Mesenchymal stem cell of Wharton's jelly (primary cell): ENCODE data around the genes USPL1, RXFP2 and STARD13.

DNA sequence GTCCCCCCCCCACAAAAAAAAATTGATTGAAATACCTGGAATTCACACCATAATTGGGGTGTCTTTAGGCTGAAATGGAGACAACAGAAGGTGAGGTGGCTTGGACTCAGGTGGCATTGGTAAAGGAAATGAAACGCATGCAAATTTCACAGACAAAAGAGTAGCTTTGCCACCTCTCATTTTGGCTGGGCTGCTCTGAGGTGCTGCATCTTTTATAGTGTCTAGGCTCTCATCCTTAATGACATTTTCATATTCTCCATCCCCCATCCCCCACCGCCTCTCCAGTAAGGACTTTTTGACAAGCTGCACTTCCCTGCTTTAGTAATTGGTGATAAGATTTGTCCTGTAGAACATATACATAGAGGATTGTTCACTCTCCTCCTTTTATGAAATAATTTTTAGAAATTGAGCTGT is 7.0 kb downstream of the UBE2L5 start:
- CAGE, long polyA plus RNA, result no peak

DNA sequence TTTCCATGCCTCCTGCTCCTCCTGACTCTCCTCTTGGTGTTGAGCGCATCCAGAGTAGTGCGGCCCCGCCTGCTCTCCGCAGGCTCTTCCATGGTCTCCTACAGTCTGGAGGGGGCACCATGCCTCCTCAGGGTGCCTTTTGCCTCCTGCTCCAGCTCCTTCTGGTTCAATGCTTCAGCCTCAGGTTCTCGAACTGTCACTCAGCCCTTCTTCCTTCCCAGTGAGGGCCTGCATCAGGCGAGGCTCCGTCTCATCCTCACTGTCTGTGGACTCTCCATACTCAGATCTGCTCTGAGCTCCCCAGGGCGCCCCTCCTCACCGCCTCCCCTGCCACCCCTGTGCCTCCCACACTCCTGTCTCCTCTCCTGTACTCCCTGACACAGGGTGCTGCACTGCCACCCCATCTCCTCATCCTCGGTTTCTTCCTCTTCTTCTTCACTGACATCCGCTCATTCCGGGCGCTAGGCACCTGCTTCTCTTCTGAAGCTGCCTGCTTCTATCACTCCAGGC is 75.6 kb upstream of the USPL1 start:
- CAGE, long polyA plus RNA, result no peak

DNA sequence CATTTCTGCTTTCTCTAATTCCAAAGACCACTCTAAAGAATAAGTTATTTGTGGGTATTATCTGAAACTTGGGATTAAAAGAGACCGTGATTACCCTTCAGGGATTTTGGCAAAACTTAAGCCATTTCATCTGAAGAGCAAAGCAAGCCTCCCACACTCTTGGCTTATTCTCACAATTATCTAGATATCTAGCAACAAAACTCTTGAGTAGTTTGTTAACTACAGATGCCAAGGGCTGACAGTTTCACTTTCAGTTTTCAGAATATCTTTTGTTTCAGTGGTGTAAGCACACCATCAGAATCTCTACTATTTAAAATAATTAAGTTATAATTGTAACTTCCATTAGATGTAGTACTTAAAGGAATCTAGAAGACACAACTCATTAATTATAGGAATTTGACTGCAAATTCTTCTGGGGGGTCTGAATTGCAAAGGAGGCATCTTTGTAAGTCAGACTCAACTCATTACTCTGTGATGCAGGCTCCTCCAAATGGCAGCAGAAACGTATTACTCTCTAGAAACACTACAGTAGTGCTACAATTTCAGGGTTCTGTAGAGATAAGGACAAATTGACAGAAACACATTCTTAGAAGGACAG is 44.9 kb upstream of the USPL1 start:
- CAGE, long polyA plus RNA, result no peak

- CAGE, long polyA plus RNA, result no peak
Observed at GRCh38 chr13:30617639-30618679, at the start of gene USPL1. USPL1 (plus strand) TSS chr13:30617920.

DNA sequence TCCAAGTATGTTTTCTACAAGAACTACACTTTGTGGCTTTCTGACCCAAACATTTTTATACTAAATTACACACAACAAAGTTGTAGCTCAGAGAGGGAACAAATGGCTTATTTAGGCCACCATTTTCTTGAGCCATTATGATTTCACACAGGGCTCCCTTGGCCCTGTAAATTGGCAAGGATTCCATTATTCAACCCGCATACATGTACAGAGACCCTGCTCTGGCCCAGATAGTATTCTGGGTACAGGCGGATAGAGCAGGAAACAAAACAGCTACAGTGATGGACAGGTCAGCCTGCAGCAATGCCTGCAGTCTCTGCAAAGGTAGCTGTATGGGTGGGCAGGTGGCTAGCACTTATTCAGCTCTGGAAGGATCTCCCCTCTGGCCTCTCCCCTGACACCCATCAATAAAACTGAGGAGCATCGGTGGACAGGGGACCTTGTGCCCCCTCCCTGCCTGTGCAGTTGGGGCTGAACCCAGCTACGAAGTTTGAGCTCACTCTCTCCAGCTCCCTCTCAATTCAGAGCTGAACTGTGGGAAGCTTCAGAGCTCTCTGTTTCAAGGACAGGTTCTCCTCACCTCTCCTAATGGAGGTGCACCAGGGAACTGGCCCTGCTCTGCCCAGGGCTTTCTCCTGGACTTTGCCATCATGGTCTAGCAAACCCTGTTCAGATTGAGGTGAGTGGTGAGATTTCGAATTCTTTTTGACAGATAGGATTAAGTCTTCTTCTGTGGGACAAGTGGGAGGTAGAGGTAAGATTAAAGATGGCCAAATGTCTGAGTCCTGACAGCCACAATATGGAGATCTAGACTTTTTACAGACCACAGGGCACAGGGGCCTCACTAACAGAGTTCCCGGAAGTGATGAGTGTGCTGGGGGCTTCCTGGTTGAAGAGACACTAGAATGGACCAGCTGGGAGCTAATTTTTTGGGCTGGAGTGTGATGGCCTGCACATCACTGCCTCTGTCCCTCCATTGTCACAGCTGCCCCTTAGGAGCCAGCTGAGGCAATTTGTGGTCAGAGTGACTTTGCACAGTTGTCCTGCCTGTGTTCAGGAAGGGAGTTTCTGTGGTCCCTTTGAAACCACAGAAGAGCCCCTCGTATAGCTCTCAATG is 1.7 kb downstream of the ALOX5AP start:
- CAGE, long polyA plus RNA, result no peak

GRCh38 chr13:30744216-30744898 is 9.0 kb downstream of the ALOX5AP start:
- CAGE, long polyA plus RNA, result no peak

- CAGE, long polyA plus RNA, result no peak
Observed at GRCh38 chr13:30833995-30834571, 72.0 kb upstream of the MEDAG start.

- CAGE, long polyA plus RNA, result no peak
Observed at GRCh38 chr13:31046482-31047077, 114.1 kb downstream of the TEX26 start.

GRCh38 chr13:31739401-31739853 is at the start of gene RXFP2:
RXFP2 (plus strand) TSS chr13:31739526.
- CAGE, long polyA plus RNA, result no peak

DNA sequence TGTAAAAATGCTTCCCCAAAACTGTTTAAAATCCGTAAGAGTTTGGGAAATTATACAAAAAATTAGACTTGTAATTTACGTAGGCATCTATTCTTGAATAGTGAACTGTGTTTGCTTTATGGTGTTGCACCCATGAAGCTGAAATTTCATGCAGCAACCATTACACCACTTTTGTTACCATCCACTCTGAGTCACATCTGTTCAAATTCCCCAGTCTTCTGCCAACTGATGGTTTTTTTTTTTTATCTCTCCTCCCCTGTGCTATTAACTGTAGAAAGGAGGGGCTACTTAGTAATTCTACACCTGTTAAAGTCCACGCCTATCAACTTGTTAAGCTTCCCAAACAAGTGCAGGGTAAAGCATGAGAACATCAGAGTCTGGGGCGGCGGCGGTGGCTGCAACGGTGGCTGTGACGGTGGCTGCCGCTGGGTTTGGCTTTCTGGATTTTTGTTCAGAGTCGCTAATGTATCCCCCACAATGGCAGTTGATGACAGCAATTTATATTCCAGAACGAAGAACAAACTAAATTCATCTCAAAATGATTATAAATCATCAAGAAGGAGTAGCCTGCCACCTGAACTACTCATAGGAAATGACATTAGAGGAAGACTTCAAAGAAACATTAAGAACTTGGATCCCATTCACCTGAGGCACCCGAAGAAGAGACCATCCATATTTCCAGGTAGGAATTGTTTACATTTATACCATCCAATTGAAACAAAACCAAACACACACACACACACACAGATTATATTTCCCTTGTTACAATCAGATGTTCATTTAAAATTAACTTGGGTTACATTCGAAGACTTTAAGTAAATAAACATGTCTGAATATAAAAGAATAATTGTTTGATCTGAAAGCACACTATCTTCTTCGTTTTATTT is 85.8 kb upstream of the FRY start:
- CAGE, long polyA plus RNA, result no peak

GRCh38 chr13:32254752-32255743 is 60.1 kb downstream of the ZAR1L start:
- CAGE, long polyA plus RNA, result no peak

- CAGE, long polyA plus RNA, result no peak
Observed at GRCh38 chr13:32425877-32426512, 1.9 kb downstream of the N4BP2L1 start.

- CAGE, long polyA plus RNA, result no peak
Observed at GRCh38 chr13:32586816-32586954, 433 bp downstream of the PDS5B start.

DNA sequence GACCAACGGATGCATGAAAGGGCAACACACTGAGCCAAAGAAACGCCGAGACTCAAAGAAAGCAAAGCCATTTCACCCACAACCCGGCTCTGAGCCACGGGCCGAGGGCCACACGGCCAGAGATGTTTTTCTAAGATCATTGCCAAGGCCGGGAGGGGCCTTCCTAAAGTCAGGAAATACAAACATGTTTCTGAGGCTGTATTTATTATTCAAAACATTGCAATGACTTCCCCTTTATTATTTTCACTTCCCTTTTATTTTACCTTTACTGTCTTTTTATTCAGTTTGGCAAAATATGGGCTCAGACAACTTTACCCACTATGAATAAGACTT is 94.7 kb downstream of the KL start:
- CAGE, long polyA plus RNA, result no peak

GRCh38 chr13:33186741-33187261 is 98.8 kb downstream of the STARD13 start:
- CAGE, long polyA plus RNA, result no peak

- CAGE, long polyA plus RNA, result no peak
Observed at GRCh38 chr13:33263990-33264541, 21.5 kb downstream of the STARD13 start.

DNA sequence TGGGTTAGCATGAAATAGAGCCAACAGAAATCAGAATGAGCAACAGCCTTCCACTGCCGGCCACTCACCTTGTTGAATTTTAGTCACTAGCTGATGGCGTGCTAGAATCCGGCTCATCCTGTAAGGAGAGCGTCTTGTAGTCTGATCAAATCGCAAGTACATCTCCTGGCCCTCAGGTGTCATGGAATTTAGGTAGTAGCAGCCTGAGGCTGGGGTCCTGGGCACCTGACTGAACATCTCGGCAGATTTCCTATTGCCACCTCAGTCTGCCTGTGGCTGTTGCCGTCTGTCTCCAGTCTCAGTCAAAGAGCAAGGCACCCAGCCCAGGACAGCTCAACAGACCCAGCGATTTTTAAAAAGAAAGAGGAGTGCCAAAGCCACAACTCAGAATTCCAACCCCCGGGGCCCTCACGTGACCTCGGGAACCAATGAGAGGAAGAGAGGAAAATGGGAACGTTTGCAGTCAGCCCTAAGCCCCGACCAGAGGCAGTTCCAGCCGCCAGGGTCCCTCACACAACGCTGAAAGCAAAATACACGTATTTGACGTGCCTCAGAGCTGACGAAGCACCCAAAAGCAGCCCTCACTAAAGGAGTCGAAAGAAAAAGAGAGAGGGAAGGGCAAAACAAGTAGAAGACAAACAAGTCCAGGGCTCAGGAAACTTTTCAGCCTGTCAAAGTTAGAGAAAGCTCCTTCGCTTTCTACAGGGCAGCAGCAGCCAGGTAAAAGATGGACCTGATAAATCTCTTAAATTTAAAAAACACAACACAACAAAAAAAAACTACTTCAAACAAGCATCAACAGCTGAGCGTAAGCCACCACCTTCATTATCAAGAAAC is at the start of gene STARD13:
Gene STARD13, minus strand, starts transcription at position 354 of the 837 bp plus-strand sequence.
- CAGE, long polyA plus RNA, result no peak

DNA sequence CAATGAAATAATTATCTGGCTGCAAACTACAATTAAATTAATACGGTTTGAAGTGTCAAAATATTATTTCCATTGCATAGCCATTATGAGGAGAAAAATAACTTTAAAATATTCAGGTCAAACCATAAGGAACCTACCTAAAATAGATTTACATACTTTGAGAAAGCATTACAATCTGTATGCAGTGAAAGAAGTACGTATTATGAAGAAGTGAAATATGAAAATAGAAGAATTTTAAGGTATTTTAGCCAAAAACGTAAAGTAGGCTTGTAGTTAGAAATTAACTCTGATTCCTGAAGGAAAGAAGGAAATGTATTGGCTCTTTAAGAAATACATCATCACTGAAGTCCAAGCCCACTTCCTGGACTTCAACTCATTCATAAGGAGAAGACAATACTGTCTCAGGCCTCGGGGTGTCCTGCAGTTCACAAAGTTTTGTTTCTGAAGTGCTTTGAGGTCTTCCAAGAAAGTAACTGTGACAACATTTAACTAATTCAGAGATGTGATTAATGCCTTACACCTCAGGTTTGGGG is 65.6 kb upstream of the STARD13 start:
- CAGE, long polyA plus RNA, result no peak

DNA sequence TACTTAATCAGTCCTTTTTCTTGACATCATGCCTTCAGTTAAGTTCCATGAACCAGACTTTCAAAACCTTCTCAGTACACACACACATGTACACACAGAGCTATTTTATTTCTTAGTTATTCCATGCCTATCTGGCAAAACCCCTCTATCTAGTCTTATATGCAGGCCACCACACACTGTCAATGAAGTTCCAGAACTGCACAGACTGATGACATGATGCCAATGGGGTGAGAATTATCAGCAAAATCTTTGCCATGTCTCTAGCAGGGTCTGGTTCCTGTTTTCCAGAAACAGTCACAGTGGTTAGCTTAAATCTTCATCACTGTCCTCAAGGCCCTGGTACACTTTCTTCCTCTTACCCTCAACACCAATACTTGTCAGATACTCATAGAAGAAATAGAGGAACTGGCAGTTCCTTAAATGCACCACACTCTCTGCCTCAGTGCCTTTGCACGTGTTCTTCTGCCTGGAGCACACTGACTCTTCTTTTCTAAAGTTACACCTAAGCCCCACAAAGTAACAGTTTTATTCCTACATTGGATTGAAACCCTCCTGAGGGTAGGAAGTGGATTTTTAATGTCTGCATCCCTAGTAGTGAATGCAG is 77.7 kb upstream of the STARD13 start:
- CAGE, long polyA plus RNA, result no peak

- CAGE, long polyA plus RNA, result no peak
Observed at GRCh38 chr13:33634430-33634866, 183.5 kb upstream of the RFC3 start.